GM23338 (cell line): ENCODE results near the genes IGIP and HBEGF.

GRCh38 chr5:139454671-139455503 lies 7.7 kb downstream of the ECSCR start:
- PRO-cap: no peak
- RAMPAGE, long total RNA: no peak

- PRO-cap: no peak
- RAMPAGE, long total RNA: no peak
These were observed 813 bp downstream of the ECSCR start for GRCh38 chr5:139461692-139462168.

- PRO-cap: bidirectional peak, plus-strand start at chr5:139518151, minus-strand start at chr5:139518020; bidirectional peak, plus-strand start at chr5:139518422, minus-strand start at chr5:139518386
- RAMPAGE, long total RNA: no peak
These were observed 35.5 kb upstream of the STING1 start for GRCh38 chr5:139517803-139518709.

- PRO-cap: no peak
- RAMPAGE, long total RNA: no peak
These were observed 12.3 kb downstream of the UBE2D2 start for GRCh38 chr5:139573441-139573932.

GRCh38 chr5:139646942-139648036 lies 860 bp upstream of the CXXC5 start:
- PRO-cap: unidirectional peak, plus-strand start at chr5:139647059
- RAMPAGE, long total RNA: no peak

- PRO-cap: no peak
- RAMPAGE, long total RNA: no peak
These were observed 28.8 kb downstream of the CXXC5 start for GRCh38 chr5:139676688-139677522.

- PRO-cap: no peak
- RAMPAGE, long total RNA: no peak
These were observed 32.1 kb downstream of the CXXC5 start for GRCh38 chr5:139680318-139680563.

DNA sequence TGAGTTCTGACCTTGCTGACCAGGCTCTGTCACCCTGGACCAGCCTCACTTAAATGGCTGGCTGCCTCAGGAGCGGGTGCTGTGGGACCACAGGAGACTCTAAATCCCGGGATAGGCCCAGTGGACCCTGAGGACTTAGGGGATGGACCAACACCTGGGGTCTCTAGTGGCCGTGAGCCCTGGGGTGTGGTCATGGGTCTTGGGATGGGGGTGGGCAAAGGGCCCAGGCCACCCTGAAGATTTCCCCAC lies 49.7 kb downstream of the CXXC5 start:
- PRO-cap: bidirectional peak, plus-strand start at position 48 of the sequence, minus-strand start outside the sequence
- RAMPAGE, long total RNA: no peak

DNA sequence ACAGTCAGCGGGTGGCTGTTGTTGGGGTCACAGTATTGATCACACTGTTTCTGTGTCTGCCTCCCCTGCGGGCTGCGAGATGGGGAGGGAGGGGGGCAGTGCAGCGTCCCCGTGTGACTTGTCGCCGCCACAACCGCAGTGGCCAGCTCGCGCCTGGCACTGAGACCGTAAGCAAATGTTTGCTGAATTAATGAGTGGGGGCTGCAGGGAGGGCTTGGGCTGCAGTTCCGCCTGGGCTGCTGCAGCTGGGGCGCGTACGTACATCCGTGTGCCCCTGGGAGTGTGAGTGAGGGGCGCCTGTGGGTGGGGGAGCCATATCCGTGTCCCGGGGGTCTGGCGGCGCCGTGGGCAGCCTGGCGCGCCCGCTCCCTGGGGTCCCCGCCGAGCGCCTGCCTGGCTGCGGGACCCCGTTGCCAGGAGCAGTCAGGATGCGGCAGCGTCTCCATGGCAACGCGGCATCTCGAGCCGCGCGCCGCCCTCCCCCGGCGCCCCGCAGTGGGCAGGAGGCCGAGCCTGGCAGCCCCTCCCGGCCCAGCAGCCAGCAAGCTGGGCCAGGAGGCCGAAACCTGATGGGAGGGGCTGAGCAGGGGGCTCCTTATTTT lies 31.4 kb upstream of the PSD2 start:
- PRO-cap: no peak
- RAMPAGE, long total RNA: no peak

DNA sequence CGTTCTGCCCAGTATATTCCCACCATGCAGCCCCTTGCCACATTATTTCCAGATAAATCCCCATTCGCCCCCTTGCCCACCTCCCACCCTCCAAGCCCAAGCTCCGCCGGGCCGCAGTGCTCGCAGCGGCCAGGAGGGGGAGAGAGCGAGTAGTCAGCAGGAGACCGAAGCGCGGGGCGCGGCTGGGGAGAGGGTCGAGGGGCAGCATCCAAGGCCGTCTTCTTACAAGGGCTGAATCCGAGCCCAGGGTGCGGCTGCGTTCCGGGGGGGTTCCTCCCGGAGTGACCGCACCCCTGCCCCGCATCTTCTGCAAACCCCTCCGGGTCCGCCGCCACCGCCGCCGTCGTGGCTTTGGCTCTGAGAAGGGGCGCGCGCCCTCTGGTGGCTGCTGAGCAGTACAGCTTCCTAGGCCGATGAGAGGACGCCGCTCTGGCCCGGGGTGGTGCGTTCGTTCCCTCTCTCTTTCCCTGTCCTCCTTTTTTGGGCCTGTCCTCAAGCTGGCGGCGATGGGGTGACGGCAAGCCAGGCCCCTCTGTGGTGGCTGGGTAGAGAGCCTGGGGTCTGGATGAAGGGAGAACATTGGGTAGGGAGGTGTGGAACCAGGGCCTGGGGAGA lies 30.0 kb upstream of the PSD2 start:
- PRO-cap: unidirectional peak, plus-strand start at position 150 of the sequence; unidirectional peak, minus-strand start at position 353 of the sequence
- RAMPAGE, long total RNA: no peak

GRCh38 chr5:139876962-139877378 lies 81.4 kb downstream of the PSD2 start:
- PRO-cap: no peak
- RAMPAGE, long total RNA: no peak

- PRO-cap: unidirectional peak, plus-strand start at chr5:140042350
- RAMPAGE, long total RNA: no peak
These were observed 1.2 kb downstream of the NRG2 start for GRCh38 chr5:140041617-140042517.

GRCh38 chr5:140125784-140126046 lies at the start of gene IGIP:
Gene IGIP, plus strand, starts transcription at chr5:140125937.
- PRO-cap: no peak
- RAMPAGE, long total RNA: no peak

DNA sequence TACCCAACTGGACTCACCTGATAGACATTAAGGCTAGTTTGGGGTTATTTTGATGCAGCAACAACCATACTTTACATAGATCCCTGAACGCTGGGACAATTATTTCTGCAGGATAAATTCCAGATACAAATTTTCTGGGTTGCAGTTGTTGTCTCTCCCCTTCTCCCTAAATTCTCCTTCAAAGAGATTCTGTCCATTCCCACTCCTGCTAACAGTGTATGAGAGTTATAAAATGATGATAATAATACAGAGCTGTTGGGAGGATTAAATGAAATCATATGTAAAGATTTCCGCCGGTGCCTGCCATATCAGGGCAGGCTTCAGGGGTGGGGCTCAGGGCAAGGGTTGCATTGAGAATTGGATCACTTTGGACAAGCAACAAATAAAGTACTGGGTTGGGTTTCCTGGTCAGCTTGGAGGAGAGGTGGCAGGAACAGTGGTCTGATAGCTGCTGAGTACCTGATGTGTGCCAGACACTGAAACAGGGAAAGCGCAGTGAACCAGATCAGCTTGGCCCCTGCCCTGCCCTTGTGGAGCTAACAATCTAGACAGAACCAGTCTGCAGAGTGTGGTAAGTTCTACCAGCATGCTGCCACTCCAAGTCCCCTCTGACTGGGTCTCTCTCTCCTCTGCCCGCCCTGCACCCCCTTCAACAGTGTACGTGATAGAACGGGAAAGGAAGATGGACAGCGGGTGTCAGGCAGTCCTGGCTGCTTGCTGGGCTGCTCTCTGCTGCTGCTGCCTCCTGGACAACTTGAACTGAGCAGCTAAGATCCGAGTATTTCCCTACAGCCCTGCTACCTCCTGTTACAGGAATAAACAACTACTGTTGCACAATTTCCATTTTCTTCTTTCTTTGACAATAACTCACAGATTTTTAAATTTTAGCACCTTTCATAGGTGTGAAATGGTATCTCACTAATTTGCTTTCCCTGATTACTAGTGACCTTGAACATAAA lies 53.4 kb downstream of the CYSTM1 start:
- PRO-cap: no peak
- RAMPAGE, long total RNA: no peak

DNA sequence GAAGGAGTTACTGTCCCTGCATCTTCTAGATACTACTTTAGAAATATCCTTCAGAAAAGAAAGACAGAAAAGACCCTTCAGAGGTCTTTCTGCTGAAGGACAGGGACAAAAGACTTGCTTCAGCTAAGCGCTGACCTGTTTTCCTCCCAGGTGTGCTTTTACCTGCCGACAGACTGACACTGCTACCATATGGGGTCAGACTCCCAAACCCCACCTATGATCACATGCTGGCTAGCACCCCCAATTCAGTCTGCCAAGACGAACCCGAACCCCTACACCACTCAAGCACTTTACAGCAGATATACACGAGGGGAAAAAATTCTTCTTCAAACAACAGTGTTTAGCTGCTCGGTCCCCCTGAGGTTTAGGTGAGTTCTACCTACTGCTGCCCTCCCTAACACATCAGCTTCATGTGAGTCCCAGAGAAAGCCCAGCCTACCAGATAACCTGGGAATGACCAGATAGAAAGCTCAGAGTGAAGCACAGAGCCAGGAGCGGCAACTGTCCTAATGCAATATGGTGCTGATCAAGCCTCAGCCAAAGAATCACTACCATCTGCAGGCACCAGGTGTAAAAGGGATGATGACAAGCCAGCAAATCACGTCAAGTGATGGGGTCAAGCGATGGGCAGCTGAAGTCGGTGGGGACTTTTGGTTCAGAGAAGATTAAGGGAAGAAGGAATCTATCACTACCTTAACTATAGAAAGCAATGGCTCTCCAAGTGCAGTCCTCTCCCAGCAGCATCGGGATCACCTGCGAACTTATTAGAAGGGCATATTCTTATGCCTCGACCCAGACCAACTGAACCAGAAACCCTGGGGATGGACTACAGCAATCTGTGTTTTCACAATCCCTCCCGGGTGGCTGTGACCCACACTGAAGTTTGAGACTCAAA lies 49.5 kb downstream of the PFDN1 start:
- PRO-cap: no peak
- RAMPAGE, long total RNA: no peak

DNA sequence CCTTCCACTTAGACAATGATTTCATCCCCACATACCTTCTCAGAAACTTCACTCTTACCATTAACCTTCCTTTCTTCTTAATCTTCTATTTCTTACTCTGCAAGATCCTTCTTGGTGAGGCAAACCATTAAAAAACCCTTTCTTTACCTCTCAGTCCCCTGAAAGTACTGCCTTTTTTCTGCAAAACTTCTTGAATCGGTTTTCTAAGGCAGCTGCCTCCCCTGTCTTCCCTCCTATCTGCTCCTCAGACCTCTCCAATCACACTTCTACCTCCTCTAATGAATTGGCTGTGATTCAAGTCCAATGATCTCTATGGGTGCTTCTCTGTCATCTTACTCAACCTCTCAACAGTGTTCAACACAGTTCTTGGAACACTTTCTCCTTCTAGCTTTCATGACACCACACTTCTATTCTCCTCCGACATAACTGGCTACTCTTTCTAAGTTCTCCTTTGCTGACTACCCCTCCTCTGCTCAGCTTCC lies 47.2 kb downstream of the PFDN1 start:
- PRO-cap: no peak
- RAMPAGE, long total RNA: no peak

DNA sequence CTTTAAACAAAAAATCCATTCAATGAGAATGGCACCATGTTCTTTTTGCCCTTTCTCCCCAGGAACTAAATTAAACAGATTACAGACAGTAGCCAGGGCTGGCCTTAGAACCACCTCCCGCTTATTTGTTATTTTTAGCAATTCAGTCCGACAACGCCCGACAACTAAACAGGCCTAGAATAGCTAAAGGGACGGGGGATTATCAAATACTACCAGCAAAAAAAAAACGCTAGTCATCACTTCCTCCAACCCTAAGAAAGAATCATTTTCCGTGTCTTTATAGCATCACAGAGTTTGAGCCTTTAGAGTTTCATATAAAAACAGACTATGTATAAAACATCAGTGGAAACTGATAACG lies 35.4 kb downstream of the PFDN1 start:
- PRO-cap: no peak
- RAMPAGE, long total RNA: no peak

- PRO-cap: no peak
- RAMPAGE, long total RNA: no peak
These were observed 13.6 kb downstream of the HBEGF start for GRCh38 chr5:140332786-140333258.

- PRO-cap: bidirectional peak, plus-strand start at chr5:140346069, minus-strand start at chr5:140346086; bidirectional peak, plus-strand start at chr5:140346889, minus-strand start at chr5:140346603
- RAMPAGE, long total RNA: no peak
These were observed at the start of gene HBEGF for GRCh38 chr5:140345711-140347200. Gene HBEGF, minus strand, starts transcription at chr5:140346603.

GRCh38 chr5:140347969-140348706 lies 1.7 kb upstream of the HBEGF start:
- PRO-cap: no peak
- RAMPAGE, long total RNA: no peak